Metastatic Lung Carcinoma in the Adrenal Gland (tissue), 1 donor: ENCODE results near the genes CRLF1 and CERS1.

DNA sequence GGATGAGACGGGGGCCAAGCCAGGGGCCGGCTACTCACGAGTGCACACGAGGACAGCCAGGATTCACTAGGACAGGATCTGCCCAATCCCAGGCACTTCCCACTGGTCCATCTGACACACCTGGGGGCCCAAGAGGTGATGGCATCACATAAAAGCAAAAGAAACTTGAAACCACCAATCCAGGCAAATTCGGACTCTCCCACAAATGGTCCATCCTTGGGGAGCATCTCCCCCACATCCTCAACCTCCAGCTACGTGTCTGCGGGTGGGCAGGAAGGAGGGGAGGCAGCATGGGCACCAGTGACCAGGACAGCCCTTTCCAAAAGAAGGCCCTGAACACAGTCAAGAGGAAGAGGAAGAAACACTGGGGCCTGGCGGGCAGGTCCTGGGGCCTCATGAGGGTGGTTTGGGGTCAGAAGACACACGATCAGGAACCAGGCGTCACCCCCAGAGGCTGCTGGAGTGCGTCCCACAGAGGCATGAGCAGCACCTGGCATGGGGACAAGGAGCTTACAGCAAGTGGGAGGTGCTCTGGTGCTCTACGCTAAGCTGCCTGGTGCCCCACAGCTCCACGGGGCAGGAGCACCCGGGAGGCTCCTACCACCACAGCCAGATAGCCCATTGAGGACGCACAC is 20.2 kb downstream of the ELL start:
- PRO-cap = no peak

- PRO-cap = no peak
Observed at GRCh38 chr19:18520477-18521155, 1.3 kb downstream of the ELL start.

- PRO-cap = no peak
Observed at GRCh38 chr19:18521156-18521712, 636 bp downstream of the ELL start.

GRCh38 chr19:18573183-18573985 is 1.7 kb downstream of the UBA52 start:
- PRO-cap = no peak

DNA sequence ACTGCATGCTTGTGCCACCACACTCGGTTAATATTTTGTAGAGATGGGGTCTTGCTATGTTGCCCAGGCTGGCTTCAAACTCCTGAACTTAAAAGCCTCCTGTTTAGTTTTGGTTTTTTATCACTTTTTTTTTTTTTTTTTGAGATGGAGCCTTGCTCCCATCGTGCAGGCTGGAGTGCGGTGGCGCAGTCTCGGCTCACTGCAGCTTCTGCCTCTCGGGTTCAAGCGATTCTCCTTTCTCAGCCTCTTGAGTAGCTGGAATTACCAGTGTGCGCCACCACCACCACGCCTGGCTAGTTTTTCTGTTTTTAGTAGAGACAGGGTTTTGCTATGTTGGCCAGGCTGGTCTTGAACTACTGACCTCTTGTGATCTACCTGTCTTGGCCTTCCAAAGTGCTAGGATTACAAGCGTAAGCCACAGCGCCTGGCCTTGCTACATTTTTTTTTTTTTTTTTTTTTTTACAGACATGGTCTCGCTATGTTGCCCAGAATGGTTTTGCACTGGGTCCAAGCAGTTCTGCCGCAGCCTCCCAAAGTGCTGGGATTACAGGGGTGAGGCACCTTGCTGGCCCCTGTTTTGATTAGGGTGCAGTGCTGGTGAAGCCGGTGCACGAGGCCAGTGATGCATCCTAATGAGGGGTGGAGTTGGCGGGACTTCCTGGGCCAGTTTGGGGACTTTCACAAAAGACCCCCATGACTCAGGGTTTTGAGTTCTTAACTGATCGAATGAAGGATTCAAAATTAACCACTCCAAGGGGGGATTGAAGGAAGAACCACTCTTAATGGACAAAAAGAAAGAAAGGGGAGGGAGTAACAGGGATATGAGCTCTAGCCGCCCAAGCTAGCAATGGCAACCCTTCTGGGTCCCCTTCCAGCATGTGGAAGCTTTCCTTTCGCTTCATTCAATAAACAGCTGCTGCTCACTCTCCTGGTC is 5.1 kb downstream of the UBA52 start:
- PRO-cap = no peak

DNA sequence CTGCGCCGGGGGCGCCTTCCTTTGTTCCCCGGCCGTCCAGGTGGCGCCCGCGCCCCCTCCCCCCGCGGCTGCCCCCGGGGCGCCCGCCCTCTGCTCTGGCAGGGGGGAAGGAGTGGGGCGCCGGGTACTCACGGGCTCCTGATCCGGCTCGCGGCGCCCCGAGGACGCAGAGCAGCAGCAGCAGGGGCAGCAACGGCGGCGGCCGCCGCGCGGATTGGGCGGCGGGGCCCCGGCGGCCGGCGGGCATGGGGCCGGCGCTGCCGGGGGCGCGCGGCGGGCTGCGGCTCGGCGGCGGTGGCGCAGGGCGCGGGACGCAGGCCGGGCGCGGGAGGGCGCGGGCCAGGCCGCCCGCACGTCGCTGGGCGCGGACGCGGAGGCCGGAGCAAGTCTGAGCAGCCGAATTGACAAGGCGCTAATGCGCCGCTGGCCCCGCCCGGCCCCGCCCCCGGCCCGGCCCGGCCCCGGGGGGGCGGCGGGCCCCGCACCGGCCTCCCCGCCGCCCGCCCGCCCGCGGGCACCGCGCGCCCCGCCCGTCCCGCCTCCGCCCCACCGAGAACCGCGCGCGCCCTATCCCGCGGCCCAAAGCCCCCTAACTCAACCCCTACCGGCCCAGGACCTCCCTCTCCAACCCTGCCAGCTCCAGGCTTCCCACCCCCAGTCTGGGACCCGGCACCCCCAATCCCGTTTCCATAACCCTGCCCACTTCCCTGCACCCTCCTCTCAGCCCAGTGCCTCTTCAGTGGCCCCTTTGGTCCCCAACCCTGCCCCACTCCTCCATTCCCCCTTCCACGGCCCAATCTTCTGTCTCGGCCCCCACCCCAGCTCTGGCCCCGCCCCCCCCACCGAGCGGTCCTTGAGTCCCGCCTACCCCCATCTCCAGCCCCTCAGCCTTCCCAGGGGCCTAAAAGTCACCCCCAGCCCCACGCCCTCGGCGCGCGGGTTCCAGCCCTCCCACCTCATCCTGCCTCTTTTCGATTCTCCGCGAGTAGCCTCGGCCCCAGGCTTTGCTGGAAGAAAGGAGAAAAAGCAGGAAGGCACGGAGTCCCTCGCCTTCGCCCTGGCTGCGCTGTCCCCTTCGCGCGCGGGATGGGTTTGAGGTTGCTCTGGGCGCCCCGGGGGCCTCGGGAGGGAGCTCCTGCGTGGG is at the start of gene CRLF1:
CRLF1 (minus strand) TSS at position 390 of the 1,144 bp plus-strand sequence.
- PRO-cap = no peak

- PRO-cap = no peak
Observed at GRCh38 chr19:18644317-18644716, 7.5 kb downstream of the KLHL26 start.

- PRO-cap = no peak
Observed at GRCh38 chr19:18650424-18651183, 13.8 kb downstream of the KLHL26 start.

DNA sequence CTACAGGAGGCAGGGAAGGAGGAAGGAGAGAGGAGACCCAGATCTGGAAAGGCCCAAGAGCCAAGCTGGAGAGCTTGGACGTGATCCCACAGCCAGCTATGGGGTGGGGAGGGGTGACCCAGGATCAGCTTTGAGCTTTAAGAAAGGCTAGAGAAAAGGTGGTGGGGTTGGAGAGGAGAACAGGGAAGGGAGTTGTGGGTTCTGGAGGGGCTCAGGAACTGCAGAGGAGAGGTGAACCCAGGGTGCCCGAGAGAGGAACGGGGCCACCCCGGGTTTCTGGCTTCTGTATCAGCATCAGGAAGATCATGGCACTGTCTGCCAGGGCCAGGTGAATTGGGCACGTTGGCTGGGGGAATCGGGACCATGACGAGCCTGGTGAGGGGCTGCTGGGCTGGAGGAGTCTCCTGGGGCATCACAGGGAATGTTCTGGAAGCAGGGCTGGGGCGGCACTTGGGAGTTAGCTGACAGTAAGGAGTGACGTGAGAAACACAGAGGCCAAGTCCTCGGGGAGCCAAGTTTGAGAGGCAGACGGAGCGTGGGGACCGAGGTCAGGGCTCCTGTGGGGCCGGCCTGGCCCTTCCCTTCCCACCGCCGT is 24.8 kb downstream of the CRTC1 start:
- PRO-cap = no peak

- PRO-cap = no peak
Observed at GRCh38 chr19:18759624-18760248, 31.4 kb downstream of the COMP start.

DNA sequence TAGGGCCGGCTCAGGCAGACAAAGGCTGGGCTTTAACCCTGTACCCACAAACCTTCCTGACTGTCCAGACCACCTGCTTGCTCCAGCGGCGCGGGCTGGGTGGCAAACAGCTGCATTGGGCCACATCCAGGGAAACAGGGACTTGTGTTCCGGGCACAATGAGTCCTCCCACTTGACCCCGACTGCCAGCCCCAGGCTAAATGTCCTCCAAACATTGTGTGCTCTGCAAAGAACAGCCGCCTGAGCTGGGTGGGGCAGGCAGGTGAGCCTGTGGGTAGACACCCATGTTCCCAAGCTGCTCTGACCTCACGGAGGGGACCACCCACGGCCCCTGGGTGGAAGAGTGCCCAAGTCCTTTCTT is 21.8 kb downstream of the COMP start:
- PRO-cap = bidirectional peak, plus-strand start outside the sequence, minus-strand start at position 136 of the sequence

DNA sequence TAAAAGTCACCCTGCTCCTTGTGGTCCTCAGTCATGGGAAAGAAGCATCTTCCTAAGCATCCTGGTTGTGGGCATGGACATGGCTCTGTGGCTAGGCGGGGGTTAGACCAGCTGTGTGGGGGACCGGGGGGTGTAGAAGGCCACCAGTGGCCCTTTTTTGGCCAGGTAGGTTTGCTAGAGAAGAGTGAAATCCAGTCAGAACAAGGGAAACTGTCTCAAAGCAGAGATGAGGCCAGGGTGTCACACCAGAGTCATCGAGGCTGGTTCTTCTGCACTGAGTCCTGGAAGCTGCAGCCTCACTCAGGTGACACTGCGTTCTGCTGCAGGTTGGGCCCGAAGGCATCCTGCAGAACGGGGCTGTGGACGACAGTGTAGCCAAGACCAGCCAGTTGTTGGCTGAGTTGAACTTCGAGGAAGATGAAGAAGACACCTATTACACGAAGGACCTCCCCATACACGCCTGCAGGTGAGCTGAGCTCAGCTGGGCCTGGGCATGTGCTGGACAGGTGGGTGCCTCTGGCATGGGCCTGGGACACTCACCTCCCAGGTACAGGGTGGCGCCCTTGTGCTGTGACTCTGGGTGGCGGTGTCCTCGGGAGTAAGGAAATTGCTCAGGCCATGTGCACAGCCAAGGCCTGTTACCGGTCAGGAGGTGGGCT is 14.0 kb downstream of the UPF1 start:
- PRO-cap = no peak

GRCh38 chr19:18863949-18864335 is 32.0 kb downstream of the CERS1 start:
- PRO-cap = no peak

GRCh38 chr19:18894176-18894471 is 1.8 kb downstream of the CERS1 start:
- PRO-cap = no peak

DNA sequence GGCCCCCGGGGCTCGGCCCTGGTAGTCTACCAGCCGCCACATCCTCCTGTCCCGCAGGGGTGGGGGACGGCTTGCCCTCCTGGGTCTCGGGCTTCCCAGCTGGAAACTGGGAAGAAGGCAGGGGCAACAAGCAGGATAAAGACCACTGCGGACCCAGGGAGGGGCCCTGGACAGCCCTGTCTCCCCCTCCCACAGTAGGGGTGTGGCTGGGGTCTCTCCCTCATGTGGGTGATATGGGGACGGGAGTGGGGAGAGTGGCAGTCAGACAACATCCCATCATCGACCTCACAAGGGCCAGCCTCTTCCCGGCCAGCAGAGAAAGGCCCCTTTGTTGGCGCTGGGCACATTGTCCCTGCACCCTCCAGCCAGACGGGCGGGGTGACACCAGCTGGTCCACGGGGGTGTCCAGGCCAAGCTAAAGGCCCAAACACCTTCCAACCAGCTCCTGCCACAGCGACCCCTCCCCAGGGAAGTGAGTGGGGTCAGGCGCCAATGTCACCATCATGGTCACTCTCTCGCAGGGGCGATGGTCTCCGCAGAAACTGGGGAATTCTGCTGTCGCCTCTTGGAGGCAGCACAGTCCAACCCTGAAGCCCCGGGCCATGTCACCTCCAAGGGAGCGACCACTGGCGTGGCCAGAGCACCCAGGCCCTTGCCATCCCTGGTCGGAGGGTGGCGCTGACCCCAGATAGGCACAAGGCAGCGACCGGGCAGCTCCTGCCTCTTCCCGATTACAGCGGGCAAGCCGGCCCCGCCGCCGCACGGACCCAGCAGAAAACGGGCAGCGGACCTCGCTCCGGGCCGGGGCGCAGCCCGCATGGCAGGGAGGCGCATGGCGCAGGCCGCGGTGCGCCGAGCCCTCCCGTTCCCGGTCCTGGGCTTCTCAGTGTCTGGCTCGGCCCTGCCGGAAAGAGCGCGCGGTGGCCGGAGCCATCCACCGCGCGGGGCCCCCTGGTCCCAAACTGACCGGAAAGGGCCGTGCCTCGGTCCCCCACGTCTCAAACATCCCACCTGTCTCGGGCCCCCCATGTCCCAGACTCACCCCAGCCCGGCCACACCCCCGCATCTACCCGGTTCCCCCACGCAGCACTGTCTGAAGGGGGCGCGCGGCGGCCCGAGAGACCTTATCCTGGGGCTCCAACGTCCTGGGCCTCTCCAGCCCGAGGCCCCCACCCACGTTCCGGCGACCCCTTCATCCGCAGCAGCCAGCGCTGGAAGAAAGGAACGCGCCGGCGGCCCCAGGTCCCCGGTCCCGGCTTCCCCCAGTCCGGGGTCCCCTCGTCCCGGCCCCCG is 992 bp downstream of the CERS1 start:
- PRO-cap = no peak

GRCh38 chr19:18895813-18896500 is at the start of gene CERS1:
TSS of gene CERS1 (minus strand) at chr19:18896158.
- PRO-cap = no peak

DNA sequence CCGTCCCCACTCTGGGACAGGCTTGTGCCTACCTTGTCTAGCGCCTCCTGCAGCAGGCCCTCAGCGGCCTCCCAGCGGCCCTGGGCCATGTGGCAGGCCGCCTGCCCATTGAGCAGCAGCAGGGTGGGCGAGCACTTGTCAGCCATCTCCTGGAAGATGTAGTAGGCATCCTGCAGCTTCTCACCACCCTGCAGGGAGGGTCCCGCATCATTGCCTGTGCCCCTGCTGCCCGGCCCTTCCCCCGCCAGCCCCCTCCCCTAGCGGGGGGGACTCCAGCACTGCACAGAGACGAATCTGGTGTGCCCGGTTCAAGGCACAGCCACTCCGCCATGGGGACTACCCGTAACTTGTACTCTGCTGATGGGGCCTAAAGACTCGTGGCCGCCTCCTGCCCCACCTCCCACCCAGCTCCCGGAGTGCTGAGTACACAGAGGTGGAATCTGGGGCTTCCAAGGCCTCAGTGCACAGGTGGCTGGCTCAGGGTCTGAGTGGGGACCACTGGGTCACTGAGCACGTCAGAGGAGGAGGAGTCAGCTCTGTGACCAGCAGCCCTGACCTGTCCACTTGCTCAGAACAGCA is 7.4 kb upstream of the CERS1 start:
- PRO-cap = no peak

DNA sequence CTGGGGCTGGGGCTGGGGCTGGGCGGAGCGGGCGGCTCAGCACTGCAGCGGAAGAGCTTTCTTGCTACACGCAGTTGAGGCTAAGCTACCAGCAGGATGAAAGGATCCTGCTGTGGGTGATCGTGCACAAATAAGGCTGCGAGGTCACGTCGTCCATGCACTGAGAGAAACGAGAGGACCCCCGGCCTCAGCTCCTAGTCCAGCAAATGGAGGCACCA is 20.8 kb upstream of the HOMER3 start:
- PRO-cap = no peak

DNA sequence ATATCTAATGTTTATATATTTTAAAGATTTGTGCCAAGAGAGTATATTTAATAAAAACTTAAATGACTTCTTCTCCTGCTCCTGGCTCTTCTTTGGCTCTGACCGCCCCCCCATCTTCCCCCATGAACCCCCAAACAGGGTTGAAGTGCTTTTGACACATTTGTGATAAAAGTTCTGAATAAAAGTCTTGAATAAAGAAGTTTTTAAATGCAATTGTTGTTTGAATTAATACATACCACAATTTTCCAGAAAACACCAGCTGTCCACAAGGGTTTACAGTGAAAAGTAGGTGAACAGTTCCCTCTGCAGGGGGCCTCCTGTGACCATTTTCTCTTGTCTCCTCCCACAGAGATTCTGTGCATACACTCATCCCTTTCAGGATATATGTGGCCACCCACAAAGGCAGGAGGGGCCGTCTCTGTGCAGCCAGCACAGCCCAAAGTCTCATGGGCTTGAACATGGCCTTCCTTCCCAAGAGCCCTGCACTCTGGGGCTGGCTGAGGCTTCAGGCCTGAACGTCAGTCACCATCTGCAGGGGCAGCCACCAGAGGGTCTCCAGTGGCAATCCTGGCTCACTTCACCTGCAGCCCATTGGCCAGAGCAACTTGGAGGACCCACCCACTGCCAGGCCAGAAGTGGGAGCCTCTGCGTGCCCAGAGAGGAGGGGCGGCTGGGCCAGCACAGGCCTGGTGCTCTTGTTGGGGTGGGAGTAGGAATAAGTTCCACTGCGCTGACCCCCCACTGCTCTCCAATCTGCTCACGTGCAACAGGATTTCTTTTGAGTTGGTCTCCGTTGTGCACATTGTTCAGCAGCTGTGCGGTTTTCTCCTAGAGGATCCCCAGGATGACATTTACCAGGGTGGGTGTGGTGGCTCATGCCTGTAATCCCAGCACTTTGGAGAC is 25.2 kb downstream of the TMEM161A start:
- PRO-cap = no peak

DNA sequence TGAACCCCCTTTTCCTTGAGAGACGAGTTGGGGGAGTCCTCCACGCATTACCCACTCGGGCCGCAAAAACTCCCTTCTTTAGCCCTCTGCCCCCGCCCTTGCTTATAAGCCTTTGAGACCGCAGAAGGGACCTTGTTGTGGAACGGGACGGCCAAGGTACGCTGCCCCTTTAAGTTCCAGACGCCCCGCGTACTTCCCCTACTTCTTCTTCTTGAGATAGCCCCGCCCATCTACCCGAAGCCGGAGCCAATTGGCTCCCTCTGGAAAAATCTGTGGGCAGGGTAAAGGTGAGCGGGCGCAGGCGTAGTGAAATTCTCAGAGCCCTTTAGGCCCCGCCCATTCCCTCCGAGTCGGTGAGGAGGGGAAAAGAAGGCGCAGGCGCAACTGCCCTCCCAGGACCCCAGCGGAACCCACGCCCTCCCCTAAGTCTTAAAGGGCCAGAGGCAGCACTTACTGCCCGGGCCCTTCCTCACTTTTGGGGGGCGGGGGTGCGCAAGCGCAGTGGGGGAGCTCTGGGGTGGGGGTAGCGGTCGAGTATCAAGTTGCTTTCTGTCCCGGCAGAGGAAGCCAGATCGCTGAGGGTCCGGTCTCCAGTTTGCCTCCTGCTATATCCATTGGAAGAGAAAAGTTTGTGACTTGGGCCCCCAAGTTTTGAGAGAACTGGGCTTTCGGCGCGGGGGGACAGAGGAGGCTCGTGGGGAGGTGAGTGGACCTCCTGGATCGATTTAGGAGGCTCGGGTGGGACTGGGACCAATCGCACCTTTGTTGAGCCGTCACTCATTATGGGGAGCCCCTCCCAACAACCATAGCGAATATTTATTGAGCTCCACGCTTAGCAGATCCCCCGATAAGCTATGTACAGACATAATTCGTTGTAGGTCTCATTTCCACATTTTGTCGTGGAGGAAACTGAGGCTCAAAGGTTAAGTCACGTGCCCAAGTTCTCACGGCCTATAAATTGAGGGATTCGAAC is 627 bp downstream of the RFXANK start:
- PRO-cap = bidirectional peak, plus-strand start at position 560 of the sequence, minus-strand start at position 191 of the sequence